Thoracic aorta (tissue), 1 donor: ENCODE data around the gene PIK3CG.

DNA sequence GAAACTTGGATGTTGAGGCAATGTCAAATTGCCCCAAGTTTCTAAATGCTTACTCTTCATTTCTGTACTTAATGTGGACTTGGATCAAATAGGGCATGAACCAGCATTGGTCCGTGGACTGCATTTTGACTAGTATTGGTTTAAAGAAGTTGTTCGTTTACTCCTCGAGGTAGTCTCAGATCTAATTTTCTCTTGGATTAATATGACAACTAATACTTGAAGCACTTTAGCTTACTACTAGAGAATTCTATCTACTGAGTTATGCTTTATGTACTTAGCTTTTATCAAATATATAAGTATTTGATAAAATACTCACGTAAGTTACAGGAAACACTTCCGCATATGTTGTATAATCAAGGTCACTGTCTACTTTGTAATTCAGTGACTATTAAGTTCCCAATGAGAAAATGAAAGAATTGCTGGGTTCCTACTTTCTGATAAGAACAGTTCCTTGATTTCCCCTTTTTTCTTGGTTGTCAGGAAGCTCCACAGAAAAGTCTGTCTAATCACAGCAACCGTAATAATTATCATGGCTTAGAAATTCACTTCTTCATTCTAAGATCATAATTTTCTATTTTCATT, 15.0 kb downstream of the NAMPT start:
- RAMPAGE, long total RNA, result no peak

- RAMPAGE, long total RNA, result no peak
Measured at GRCh38 chr7:106279489-106279760, 5.4 kb downstream of the NAMPT start.

DNA sequence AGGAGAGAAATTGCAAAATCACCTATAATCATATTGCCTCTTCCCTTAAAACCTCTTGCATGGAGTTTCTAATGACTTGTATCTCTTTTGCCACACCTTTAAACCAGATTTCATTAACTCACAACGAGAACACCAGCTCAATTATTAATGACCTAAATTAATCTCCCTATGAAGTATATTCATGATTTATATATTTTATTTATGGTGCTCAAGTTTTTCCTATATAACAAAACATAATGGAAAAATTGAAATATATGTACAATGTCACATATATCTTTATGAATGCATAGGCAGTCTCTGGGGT, 3.1 kb downstream of the NAMPT start:
- RAMPAGE, long total RNA, result no peak

GRCh38 chr7:106462431-106462915, 177.7 kb upstream of the NAMPT start:
- RAMPAGE, long total RNA, result no peak

DNA sequence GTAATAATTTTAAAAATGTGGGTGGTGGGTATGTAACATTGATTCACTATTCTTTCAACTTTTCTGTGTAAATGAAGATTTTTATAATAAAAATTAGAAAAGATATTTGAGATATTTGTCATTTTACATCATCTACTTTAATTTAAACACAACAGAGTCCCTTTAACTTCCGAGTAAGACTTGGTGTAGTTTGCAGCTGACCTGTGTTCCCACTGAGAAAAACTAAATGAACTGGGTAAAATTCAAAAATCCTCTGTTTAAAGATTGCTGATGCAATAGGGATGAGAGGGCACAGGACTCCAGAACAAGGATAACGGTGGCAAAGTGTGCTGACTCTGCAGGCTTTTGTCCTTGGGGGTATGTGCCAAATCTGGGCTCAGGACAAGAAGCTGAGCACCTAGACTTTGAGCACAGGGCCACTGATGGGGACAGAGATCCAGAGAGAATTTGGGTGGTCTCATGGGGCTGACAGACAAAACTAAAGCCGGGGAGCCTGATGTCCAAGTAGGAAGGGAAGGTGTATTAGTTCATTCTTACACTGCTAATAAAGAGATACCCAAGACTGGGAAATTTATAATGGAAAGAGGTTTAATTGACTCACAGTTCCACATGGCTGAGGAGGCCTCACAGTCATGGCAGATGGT, 156.7 kb downstream of the CCDC71L start:
- RAMPAGE, long total RNA, result no peak

DNA sequence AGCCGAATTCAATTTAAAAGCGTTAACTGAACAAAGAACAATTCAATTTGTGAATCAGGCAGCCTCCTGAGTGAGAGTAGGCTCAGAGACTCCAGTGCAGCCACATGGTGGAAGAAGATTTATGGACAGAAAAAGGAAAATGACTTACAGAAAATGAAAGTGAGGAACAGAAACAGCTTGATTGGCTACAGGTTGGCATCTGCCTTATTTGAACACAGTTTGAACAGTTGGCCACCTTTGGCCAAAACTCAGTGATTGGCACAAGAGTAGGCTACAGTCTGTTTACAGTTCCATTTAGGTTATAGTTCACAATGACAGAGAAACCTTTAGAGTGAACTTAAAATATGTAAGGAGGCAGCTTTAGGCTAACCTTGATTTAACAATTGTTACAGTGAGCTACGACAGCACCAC, 86.3 kb upstream of the CCDC71L start:
- RAMPAGE, long total RNA, result no peak

DNA sequence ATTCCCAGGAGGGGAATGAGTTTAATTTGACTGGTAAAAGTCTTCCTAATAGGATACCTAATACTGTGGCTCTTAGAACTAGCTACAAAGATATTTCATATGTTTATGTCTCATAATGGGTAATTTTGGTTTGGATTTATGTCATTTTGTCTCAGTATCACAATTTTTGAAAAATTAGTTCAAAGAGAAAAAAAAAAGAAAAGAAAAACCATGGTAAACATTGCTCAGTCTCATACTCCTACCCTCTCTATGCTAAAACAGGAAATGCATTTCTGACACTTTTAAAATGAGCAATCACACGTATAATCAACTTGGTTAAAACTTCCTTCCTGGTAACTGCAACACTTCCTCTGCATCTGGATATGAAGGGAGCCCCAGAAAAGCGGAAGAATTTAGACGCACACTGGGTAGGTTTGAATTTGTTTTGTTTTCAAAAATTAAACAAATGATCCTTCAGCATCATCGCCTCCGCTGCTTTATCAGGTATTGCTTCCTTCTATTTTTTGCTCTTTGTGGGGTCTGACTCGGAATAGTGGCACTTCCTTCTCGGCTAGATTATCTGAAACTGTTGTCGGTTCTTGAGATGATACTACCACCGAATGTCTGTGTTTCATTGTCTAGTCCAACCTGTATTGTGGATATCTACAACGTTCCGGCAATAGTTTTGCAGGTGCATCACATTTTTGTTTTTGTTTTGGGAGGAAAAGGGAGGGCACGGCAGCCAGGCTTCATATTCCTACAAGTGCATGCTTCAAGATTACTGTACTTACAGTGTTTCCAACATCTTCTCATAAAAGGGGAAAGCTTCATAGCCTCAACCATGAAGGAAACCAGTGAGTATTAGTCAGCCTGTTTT, at the start of gene PIK3CG:
Gene PIK3CG, plus strand, starts transcription at position 339 of the 856 bp plus-strand sequence.
- RAMPAGE, long total RNA, result no peak

GRCh38 chr7:106881595-106882038, 16.5 kb downstream of the PIK3CG start:
- RAMPAGE, long total RNA, result no peak

DNA sequence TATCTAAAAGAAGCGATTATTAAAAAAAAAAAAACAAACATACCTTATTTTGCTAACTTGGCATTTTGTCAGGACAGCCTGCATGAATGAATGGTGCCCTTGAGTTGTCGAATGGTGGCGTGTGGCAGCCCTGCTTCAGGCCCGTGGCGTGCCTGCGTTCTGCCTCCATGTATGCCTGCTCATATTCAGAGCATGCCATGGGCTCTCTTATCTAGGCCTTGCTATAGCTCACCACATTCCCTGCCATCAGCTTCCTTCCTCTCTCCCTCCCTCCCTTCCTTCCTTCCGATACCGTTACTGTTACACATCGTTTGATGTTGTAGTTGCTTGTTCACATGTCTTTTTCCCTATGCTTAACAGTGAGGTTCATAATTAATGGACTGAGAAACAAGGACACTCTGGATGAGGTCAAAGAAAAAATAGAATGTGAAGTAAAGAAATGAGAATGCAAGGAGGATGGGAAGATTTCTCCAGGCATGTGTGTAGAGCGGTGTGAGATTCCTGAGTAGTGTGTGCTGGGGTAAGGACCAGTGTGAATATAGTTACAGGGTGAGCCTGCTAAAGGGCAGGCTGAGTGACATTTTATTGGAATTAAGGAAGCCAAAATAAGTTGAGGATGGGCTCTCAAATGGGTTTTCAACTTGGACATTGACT, 35.0 kb downstream of the PRKAR2B start:
- RAMPAGE, long total RNA, result no peak

DNA sequence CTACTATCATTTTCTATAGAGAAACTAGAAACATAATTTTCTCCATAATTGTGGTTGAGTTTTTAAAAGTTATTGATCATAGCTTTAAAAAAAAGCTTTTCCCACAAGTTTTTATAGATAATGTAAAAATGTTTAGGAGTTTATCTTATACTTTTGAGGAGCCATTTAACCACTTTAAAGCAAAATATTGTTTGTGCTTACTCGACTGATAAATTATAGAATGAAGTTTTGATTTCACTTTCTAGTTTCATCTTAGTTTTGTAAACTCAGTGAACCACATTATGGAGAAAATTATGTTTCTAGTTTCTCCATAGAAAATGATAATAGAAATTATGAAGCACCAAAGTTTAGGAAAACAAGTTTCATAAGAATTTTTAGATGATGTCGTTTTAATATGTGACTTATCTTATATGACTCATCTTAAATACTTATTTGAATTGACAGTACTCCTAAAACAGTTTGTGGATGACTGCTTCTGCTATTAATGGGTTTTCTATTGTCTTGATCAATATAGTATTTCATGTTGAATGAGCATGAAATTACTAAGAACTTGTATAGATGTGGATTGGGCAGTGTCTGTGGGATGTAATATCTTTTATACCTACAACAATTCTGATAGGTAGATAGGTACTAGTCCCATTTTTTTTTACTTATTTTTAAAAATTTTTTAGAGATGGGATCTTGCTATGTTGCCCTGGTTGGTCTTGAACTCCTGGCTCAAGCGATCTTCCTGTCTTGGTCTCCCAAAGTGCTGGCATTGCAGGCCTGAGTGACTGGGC, 3.5 kb downstream of the HBP1 start:
- RAMPAGE, long total RNA, result no peak

GRCh38 chr7:107318547-107319290, 149.9 kb downstream of the HBP1 start:
- RAMPAGE, long total RNA, result no peak

DNA sequence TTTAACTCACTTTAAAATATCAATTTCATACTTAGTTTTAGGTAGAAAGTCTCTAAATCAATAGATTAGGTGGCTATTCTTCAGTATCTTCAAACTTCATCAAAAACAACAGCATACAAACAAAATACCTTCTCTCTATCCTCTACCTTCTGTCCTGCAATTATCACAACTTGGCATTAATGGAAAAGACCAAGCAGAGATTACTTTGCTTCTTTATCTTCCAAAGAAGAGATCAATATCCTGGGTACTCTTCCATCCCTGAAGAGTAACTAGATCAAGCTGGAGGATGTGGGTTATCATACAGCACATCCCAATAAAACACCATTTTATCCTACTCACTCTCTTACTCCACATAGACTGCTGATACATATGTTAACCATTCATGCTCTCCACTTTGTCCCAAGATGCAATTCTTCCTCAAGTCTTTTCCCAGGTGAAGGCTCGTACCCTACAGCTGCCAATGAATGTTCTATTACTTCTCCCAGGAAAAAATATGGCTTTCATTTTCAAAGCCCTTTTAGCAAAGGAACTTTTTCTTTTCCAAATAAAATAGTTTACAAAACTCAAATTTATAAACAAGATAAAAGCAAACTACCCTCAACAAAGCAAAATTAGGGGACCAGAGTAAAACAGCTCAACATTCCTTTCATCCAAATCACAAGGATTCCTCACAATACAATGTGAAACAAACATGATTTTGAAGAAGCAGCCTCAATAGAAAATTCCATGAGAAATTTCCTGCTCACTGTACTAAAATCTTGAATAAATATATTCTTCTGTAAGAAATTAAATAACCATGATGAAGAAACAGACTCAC, 21.4 kb downstream of the GPR22 start:
- RAMPAGE, long total RNA, result no peak

- RAMPAGE, long total RNA, result no peak
Measured at GRCh38 chr7:107628724-107629110, 31.9 kb upstream of the SLC26A4 start.

- RAMPAGE, long total RNA, result no peak
Measured at GRCh38 chr7:107659474-107660195, 993 bp upstream of the SLC26A4 start.

- RAMPAGE, long total RNA, result no peak
Measured at GRCh38 chr7:107661380-107662402, 1.1 kb downstream of the SLC26A4 start.

DNA sequence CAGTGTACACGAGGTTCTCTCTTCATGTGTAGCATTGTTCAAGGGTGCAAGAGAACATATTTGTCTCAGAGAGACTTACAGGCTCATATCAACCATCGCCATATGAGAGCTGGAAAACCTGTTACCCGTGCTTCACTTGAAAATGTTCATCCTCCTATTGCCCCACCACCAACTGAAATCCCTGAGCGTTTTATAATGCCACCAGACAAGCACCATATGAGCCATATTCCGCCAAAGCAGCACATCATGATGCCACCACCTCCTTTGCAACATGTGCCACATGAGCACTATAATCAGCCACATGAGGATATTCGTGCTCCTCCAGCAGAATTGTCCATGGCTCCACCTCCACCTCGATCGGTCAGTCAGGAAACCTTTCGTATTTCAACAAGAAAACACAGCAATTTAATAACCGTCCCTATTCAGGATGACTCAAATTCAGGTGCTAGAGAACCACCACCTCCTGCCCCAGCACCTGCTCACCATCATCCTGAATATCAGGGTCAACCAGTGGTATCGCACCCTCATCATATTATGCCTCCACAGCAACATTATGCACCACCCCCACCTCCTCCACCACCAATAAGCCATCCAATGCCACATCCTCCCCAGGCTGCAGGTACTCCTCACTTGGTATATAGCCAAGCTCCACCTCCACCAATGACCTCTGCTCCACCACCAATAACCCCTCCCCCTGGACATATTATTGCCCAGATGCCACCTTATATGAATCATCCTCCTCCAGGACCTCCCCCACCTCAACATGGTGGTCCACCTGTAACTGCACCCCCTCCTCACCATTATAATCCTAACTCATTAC, 14.4 kb downstream of the CBLL1 start:
- RAMPAGE, long total RNA, result no peak

- RAMPAGE, long total RNA, result no peak
Measured at GRCh38 chr7:107919676-107920518, 28.9 kb downstream of the DLD start.

DNA sequence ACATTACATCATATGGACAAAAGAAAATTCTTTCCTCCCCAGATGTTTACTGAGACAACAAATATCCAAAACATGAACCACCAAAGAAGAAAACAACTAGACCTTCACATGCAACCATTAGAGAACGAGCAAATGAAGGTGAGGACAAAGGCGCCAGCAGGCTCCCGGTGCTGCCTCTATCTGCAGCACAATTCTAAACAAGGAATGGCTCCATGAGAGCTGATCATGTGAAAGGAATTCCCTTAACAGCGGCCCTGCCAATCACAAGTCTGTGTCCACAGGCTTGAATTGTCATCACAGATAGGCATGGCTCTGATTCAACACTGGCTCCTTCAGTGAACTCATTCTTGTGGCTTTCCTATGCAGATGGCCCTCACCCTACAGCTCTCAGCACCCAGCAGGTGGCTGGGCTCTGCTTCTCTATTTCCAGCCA, 36.3 kb downstream of the LAMB1 start:
- RAMPAGE, long total RNA, result no peak

- RAMPAGE, long total RNA, result no peak
Measured at GRCh38 chr7:108001141-108001818, 1.7 kb downstream of the LAMB1 start.

- RAMPAGE, long total RNA, result no peak
Measured at GRCh38 chr7:108093941-108094140, 36.3 kb downstream of the LAMB4 start.